Lung (tissue), 4 donors: ENCODE data around the genes WDR41 and AP3B1.

DNA sequence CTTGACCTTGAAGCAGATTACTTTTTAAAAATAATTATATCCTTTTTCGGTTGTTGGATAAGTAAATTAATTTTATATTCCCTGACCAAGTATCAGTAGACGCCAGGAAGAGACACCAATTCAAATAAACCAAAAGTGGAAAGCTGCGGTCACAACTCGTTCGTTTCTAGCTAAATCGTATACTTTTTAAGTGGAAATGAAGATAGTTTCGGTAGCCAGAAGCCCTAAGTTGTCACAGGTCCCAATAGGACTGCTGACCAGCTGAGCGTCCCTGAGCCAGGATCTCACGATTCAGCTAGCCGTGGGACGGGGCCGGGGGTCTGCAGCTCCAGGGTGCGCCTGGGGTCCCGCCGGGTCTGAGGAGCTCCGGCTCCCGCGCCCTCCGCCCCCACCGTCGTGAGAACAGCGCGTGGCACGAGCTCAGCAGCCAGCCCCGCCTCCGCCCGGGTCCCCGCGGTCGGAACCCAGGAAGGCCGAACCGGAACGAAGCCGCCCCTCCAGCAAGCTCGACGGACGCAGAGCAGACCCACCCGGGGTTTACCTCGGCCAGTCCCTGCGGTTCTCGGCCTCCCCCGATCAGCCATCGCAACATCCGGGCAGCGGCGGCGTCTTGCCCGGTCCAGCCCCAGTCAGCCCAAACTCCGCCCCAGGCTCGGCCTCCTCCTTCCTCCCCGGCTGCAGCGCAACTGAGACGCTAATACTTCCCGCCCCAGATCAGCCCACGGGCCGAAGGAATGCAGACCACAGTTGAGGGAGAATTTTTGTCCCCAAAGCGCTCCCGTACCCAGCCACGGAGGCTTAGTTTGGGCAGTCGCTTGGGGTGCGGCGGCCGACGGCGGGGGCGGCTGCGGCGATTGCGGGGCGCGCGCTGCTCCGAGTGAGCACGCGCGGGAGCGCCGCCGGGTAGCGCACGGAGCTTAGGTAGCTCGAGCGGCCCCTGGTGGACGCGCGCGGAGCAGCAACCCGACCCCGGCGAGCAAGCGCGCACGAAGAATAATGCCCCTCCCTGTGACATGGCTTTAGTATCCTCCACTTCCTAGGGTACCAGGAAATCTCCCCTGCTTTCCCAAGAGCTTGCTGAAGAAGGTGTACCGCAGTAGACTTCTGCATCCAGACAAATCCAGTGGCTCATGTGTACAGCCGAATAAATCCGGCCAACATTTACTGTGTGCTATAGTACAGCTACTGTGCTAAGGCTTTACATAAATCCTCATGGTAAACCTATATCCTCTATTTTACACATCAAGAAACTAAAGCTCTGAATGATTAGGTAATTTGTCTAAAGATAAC, at the start of gene WDR41:
TSS of gene WDR41 (minus strand) at position 688 of the 1,290 bp plus-strand sequence.
- PRO-cap = bidirectional peak, plus-strand start at position 664 of the sequence, minus-strand start at position 612 of the sequence; bidirectional peak, plus-strand start at position 712 of the sequence, minus-strand start at position 688 of the sequence
- RAMPAGE, long total RNA = no peak
- RRBS = 1% methylated on average over 46 of the region's 96 CpGs

GRCh38 chr5:77688521-77689246, 50.2 kb upstream of the OTP start:
- PRO-cap = no peak
- RAMPAGE, long total RNA = no peak
- RRBS = no CpG with 5 or more reads among the region's 6 CpGs

DNA sequence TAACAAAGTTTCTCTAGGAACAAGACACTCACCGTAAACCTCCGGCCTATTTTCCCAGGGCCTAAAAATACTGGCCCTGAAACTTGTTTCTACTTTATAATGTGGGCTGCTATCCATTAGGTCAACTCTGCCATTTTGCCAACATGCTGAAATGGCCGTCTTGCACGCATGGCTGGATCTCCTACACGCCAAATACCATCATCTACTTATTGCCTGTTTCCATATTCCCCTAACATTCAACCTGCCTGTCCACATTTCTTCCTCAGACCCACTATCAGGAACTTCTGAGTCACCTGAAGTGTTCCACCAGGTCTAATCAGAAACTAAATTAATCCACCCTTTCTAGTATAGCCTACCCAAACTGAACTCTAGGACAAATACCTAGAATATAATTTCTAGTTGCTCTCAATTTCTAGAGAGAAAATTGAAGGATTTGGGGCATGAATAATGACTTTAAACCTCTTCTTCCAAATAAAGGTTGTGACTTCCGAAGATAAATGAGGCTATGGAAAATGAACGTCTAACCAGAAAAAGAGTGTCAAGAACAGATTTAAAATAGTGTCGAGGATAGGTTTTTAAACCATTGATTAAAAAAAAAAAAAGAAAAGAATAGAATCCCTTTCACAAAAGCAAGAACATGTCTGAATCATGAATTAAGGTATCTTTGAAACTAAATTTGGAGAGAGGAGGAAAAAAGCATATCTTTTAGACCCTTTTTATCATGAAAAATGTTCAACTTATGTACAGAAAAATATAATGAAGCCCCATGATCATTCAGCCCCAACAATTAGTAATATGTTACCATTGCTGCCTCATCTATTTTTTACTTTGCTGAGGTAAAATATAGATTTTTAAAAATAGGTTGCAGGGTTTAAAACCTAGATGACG, 4.4 kb downstream of the TBCA start:
- PRO-cap = no peak
- RAMPAGE, long total RNA = no peak
- RRBS = no CpG with 5 or more reads among the region's 9 CpGs

- PRO-cap = bidirectional peak, plus-strand start at chr5:78294847, minus-strand start at chr5:78294727
- RAMPAGE, long total RNA = no peak
- RRBS = 1% methylated on average over 31 of the region's 78 CpGs
These were observed at the start of gene AP3B1 for GRCh38 chr5:78294107-78295468. AP3B1 (minus strand) TSS chr5:78294698.

DNA sequence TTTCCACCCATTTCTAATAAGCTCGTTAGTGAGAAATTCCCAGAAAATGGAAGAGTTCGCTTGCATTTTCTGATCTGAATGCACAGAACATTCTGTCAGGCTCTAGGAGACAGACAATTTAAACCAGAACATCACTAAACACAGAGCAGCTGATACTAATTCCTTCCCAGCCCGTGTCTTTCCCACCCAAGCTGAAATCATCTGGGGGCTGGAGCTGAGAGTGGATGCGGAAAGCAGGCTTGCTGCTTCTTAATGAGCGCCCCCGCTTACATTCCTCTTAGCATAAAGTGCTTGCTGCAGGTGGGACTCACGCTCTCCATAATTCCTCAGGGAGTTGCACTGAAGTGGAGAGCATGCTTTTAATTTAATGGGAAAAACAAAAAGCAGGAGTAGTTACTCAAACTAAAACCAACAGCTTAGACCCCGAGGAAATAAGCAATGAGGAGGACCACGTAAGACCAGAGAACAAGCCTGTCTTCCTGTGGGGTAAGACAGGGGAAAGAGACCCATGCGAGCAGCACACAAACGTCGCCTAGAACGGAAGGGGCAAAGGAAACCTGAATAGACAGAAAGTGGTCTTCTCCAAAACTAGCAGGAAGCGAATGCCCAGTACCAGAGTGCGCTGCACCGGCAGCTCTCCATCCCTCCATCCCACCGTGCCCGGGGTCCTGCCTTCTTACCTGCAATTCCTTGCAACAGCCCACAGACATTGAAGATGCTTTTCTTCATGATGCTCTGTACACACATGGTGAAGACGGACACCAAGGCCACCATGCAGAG, 139.3 kb downstream of the LHFPL2 start:
- PRO-cap = no peak
- RAMPAGE, long total RNA = no peak
- RRBS = no CpG with 5 or more reads among the region's 19 CpGs

DNA sequence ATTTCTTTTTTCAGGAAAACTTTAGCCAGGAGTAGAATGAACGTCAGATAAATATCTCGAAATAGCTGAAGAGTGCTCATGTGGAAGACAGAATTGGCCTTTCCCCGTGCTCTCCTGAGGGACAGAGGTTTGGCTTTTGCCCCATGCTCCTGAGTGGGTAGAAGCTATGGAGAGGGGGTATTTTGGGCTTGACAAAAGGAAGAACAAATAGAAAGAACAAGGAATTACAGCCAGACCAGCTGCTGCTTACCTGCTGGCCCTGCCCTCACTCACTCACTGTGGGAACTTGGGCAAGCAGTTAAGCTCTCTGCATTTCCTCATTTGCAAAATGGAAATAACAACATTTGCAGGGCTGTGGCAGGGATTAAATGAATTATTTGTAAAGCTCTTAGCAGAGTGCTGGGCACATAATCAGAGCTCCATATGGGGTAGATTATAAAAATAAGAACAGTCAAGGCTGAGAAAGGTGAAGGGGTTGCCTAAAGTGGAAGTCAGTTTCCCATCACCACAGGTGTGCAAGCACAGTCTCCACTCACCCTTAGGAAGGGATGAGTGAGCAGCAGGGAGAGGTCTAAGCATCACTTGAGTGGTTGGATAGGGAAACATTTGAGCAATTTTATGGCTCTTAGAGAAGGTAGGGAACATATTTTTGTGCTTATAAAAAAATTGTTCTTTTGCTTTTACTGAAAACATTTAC, 42.6 kb upstream of the LHFPL2 start:
- PRO-cap = no peak
- RAMPAGE, long total RNA = no peak
- RRBS = no CpG with 5 or more reads among the region's 3 CpGs

DNA sequence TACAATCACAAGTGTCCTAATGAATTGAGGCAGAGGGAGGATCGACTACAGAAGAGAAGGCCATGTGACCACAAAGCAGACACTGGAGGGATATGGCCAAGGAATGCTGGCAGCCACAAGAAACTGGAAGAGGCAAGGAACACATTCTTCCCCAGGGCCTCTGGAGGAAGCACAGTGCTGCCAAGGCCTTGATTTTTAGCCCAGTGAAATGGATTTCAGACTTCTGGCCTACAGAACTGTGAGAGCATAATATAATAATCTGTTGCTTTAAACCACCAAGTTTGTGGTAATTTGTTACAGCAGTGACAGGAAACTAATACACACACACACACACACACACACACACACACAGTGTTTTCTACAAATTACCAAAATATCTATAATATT, 49.9 kb upstream of the LHFPL2 start:
- PRO-cap = no peak
- RAMPAGE, long total RNA = no peak
- RRBS = no CpG with 5 or more reads among the region's 1 CpG

DNA sequence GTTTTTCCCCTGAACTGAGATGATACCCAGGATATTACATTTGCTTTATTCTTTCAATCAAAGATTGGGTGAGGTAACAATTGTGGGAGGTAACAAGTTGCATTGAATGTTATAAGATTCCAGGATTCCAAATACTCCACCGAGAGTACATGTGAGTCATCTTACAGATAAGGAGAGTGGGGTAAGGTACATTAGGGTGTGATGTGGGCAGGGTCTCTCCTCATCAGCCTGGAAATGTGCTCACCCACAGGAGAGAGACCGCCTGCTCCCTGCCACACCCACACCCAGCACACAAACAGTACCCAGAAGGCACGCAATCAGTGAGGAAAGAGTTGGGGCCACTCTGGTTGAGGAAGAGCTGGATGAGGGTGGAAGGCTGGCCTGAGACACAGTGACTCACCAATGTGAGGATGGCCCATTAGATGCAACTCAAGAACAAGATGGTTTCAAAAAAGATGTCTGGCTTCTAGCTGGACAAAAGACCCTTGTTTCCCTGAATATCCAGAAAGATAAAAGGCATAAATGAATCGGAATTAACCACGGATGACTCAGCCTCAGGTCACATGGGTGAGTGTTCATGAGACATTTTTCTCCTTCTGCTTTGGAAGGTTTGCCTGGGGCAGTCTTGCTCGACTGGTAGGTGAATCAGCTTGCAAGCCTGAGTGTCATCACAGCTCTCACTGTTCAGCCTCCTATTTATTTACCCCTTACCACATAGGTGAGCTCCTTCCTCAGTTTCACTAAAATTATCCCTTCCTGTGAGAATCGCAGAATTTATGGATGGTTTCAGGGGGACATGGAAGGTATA, 51.1 kb upstream of the LHFPL2 start:
- PRO-cap = no peak
- RAMPAGE, long total RNA = no peak
- RRBS = no CpG with 5 or more reads among the region's 7 CpGs

- PRO-cap = no peak
- RAMPAGE, long total RNA = no peak
- RRBS = no CpG with 5 or more reads among the region's 4 CpGs
These were observed 41.1 kb upstream of the ARSB start for GRCh38 chr5:79026174-79026729.

GRCh38 chr5:79032134-79032849, 37.2 kb downstream of the DMGDH start:
- PRO-cap = no peak
- RAMPAGE, long total RNA = no peak
- RRBS = no CpG with 5 or more reads among the region's 14 CpGs

DNA sequence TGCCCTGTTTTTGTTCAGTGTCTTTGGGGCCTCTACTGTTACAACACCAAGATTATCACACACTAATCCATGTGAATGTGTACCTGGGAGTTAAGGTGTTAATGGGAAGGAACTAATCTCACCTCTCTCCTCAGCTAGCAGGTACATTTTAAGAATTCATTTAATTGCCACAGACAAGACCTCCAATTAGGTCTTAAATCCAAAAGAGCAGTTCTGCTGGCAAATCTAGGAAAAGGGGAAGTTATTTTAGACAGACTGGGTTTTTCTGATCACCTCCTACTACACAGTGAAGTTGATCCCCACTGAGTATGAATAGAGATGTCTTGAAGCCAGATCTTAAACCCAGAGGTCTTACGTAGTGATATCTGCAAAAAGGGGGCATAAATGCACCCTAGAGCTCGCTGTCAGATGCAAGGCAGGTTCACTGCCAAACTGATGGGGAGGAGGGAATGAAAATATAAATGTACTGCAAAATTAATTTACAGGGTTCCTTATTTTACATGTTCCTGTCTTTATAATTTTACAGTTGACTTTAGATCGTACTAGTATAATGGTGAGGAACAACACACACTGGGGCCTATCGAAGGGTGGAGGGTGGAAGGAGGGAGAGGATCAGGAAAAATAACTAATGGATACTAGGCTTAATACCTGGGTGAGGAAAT, 1.6 kb downstream of the BHMT2 start:
- PRO-cap = no peak
- RAMPAGE, long total RNA = no peak
- RRBS = no CpG with 5 or more reads among the region's 4 CpGs

DNA sequence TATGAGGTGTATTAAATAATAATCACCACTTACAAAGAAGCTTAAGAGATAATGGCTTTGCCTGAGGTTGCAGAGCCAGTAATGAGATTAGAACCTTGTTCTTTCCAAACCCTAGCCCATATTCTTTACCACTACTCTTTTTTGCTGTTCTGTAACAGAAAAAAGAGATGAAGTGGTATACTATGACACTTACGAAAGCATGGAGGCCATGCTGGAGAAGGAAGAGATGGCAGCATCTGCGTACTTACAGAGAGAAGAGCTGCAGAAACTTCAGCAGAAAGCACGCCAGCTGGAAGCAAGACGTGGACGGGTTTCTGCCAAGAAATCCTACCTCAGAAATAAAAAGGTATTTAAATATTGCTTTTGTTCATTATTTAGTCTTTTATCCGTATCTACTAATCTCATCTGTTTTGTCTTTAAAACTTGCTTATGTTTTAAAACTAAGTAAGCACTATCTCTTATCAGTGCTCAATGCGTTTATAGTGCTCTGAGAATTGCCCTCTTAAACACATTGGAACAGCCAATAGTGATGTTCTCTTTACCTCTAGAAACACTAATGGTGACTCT, 64.7 kb downstream of the JMY start:
- PRO-cap = no peak
- RAMPAGE, long total RNA = no peak
- RRBS = no CpG with 5 or more reads among the region's 7 CpGs

DNA sequence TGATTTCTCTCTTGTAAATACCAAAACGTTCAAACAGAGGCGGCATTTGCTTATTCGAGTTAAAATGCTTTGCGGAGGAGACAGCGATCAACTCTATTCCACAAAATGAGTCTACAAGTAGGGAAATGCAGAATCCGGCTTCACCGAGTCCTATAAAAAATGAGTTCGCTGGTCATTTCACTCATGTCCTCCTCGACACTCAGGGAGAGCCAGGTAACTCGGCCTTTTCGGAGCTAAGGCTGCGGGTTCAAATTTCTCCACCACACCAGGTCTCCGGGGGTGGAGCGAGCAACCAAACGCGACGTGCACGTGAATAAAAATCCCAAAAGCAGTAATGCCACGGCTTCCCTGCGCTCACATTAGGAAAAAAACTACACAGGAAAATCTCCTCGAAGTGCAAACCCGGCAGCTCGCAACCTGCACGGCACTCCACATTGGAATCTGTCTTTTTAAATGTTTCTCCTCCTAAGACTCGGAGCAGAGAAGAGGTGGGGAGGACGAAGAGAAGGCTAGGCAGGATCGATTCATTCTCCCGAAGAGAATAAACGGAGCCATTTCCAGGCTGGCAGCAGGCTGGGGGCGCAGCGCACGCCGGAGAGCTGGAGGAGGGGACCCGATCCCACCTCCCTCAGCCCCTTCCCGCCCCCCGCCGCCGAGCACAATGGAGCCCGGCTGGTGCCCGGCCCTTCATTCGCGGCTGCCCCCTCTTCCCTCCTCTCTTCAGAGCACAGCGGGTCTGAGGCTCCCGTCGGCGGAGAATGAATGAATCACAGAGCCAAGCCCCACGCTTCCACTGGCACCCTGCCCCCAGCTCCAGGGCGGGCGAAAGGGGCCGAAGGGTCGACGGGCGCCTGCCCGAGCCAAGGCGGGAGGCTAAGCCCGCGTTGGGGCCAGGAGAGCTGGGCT, 736 bp downstream of the HOMER1 start:
- PRO-cap = no peak
- RAMPAGE, long total RNA = no peak
- RRBS = 4% methylated on average over 15 of the region's 57 CpGs

GRCh38 chr5:79784612-79785010, 95.0 kb downstream of the CMYA5 start:
- PRO-cap = no peak
- RAMPAGE, long total RNA = no peak
- RRBS = no CpG with 5 or more reads among the region's 25 CpGs

DNA sequence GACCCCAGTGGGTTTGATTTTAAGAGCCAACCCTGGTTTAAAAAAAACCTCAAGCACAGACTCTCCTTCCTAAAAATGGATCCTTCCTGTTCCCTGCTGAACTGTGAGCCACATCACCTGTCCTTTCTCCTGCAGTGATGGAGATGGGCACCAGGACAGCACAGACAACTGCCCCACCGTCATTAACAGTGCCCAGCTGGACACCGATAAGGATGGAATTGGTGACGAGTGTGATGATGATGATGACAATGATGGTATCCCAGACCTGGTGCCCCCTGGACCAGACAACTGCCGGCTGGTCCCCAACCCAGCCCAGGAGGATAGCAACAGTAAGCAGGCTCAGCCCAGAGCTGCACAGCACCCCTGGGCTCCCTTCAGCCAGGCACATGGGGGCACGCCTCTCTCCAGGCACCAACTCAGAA, 41.6 kb downstream of the THBS4 start:
- PRO-cap = no peak
- RAMPAGE, long total RNA = no peak
- RRBS = no CpG with 5 or more reads among the region's 5 CpGs

DNA sequence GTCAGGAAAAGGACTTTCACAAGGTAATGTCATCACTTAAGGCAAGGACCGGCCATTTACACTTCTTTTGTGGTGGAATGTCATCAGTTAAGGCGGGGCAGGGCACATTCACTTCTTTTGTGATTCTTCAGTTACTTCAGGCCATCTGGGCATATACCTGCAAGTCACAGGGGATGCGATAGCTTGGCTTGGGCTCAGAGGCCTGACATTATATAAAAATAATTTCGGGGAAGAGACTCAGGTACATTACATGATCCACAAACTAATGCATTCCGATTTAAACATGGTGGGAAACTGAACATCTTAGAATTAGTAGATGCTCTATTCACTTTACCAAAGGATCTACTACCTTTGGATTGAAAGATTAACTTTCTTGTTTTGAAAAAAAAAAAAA, 70.1 kb downstream of the SERINC5 start:
- PRO-cap = no peak
- RAMPAGE, long total RNA = no peak
- RRBS = no CpG with 5 or more reads among the region's 5 CpGs

- PRO-cap = no peak
- RAMPAGE, long total RNA = no peak
- RRBS = no CpG with 5 or more reads among the region's 24 CpGs
These were observed 933 bp downstream of the SERINC5 start for GRCh38 chr5:80254789-80255441.

DNA sequence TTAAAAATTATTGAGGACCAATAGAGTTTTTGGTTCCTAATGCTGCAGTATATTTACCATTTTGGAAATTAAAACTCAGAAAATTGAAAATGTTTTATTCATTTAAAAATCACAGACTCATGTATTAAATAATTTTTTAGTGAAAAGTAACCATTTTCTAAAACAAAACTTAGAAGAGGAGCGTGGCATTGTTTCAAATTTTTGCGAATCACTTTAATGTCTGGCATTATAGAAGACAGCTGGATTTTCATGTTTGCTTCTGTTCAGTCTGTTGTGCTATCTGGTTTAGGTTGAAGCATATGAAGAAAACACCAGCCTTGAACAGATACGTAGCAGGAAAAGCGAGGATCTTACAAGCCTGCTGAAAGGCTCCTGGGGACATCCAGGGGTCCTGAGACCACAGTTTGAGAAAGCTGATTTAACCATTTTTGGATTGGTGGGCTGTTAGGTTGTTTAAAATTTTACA, 1.6 kb downstream of the ZFYVE16 start:
- PRO-cap = no peak
- RAMPAGE, long total RNA = no peak
- RRBS = no CpG with 5 or more reads among the region's 4 CpGs

- PRO-cap = no peak
- RAMPAGE, long total RNA = no peak
- RRBS = no CpG with 5 or more reads among the region's 6 CpGs
These were observed 22.9 kb upstream of the MSH3 start for GRCh38 chr5:80631408-80632009.

GRCh38 chr5:80632010-80632232, 22.5 kb upstream of the MSH3 start:
- PRO-cap = no peak
- RAMPAGE, long total RNA = no peak
- RRBS = no CpG with 5 or more reads among the region's 2 CpGs